A375 (cell line): ENCODE data around the gene DPYSL3.

- RAMPAGE, long total RNA, result no peak
Measured at GRCh38 chr5:147507505-147508129, 2.3 kb downstream of the DPYSL3 start.

GRCh38 chr5:147508822-147509759, 777 bp downstream of the DPYSL3 start:
- RAMPAGE, long total RNA, result no peak

- RAMPAGE, long total RNA, result no peak
Measured at GRCh38 chr5:147509760-147510462, at the start of gene DPYSL3. Gene DPYSL3 (minus strand): TSS chr5:147510068.

DNA sequence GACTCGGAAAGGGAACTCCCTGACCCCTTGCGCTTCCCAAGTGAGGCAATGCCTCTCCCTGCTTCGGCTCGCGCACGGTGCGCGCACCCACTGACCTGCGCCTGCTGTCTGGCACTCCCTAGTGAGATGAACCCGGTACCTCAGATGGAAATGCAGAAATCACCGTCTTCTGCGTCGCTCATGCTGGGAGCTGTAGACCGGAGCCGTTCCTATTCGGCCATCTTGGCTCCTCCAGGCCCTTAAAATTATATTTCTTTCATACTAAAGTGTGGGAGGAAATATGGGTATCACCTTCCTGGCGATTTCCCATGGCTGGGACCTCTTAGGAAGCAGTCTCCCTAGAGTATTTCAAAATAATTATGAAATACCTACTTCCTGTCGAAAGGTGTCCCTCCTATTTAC, 60.9 kb downstream of the JAKMIP2 start:
- RAMPAGE, long total RNA, result no peak

GRCh38 chr5:147946276-147947396, 40.3 kb upstream of the C5orf46 start:
- RAMPAGE, long total RNA, result no peak

- RAMPAGE, long total RNA, result no peak
Measured at GRCh38 chr5:148101654-148102023, 37.9 kb downstream of the SPINK5 start.

GRCh38 chr5:148106883-148107334, 43.1 kb downstream of the SPINK5 start:
- RAMPAGE, long total RNA, result no peak

GRCh38 chr5:148131020-148131604, 37.2 kb upstream of the SPINK14 start:
- RAMPAGE, long total RNA, result no peak

GRCh38 chr5:148342920-148343417, 7.6 kb downstream of the SPINK9 start:
- RAMPAGE, long total RNA, result no peak

- RAMPAGE, long total RNA, result no peak
Measured at GRCh38 chr5:148825462-148825965, 897 bp upstream of the ADRB2 start.

DNA sequence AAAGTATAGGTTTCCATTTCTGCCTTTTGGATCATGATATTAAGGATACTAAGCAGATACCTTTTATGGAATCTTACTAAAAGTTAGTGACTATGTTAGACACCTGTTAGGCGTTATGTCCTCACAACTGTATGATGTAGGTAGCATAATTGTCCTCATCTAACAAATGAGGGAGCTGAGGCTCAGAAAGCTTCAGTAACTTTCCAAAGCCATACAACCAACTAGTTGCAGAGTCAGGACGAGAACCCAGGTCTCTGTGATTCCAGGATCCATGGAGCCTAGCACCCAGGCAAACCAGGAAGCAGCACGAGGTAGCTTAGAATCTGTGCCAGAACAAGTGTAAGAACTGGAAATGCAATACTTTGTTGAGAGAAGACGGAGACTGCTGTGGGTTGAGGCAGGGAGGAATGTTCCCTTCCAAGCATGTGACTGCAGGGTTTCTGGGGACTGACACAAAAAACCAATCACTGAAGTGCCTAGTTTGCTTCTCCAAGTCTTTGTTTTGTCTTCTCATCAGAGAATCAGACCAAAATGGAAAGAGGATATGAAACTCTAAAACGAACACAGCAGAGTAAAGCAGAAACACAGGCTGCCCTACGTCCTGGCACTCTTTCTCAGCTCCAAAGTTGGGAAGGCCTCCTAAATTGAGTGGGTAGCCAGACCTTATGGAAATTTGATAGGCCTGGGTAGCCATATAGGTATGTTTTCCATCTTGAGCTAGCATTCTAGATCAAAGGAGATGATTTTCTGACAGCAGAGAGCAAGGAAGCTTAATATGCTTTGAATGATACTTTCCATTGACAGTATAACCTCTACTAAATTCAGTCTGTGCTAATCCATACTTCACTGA, 5.1 kb downstream of the ADRB2 start:
- RAMPAGE, long total RNA, result no peak

GRCh38 chr5:148914923-148915295, 88.5 kb downstream of the ADRB2 start:
- RAMPAGE, long total RNA, result no peak

DNA sequence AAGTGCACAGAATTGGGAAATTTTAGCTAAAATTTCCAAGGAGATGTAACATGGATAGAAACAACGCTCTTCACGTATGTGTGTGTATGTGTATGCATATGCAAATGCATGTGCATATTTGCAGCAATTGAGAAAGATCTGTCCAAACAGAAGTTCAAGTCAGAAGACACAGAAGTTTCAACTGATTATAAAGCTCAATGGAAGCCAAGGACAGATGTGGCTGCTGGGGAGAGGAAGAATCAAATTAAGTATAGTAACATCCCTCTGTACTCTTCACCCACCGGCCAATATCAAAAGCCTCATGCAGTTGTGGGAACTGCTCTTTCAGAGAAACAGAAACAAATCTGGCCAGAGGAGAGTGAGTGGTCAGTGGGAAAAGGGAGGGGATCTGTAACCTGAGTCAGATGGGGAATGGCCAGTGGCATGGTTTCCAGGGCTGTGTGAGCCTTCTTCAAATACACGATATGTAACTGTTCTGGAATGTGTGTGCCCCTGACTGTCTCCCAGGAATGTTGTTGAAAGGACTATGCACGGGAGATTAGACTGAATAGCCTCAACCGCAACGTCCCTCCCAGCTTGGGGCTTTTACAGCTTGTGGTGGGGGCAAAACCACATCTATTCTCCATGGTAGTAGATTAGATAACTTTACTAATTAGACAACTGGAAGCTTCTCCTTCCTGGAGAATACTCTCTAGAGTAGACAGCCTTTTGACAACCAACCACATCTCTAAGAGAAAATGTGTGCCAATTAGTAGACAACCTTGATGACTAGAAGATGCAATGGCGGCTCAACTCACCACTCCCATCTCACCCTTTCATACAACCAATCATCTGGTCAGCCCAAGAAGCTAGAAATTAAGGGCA, 60.8 kb downstream of the SH3TC2 start:
- RAMPAGE, long total RNA, result no peak

GRCh38 chr5:149134098-149134831, 7.0 kb upstream of the ABLIM3 start:
- RAMPAGE, long total RNA, result no peak

DNA sequence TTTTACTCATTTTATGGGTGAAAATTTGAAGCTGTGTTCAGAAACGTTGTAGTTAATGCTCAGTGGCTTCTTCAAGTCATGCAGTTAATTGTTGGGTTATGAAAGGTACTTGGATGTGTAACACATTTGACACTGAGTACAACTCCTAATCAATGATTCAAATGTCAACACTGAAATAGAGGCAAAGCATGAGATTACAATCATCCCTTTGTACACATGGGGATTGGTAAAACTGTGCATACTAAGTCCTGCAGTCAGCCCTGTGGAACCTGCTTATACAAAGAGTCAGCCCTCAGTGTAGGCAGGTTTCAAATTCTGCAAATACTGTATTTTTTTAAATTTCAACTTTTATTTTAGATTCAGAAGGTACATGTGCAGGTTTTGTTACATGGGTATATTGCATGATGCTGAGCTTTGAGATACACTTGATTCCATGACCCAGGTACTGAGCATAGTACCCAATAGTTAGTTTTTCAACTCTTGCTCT, 3.4 kb downstream of the ABLIM3 start:
- RAMPAGE, long total RNA, result no peak

- RAMPAGE, long total RNA, result no peak
Measured at GRCh38 chr5:149335394-149335919, 9.8 kb upstream of the GRPEL2 start.

DNA sequence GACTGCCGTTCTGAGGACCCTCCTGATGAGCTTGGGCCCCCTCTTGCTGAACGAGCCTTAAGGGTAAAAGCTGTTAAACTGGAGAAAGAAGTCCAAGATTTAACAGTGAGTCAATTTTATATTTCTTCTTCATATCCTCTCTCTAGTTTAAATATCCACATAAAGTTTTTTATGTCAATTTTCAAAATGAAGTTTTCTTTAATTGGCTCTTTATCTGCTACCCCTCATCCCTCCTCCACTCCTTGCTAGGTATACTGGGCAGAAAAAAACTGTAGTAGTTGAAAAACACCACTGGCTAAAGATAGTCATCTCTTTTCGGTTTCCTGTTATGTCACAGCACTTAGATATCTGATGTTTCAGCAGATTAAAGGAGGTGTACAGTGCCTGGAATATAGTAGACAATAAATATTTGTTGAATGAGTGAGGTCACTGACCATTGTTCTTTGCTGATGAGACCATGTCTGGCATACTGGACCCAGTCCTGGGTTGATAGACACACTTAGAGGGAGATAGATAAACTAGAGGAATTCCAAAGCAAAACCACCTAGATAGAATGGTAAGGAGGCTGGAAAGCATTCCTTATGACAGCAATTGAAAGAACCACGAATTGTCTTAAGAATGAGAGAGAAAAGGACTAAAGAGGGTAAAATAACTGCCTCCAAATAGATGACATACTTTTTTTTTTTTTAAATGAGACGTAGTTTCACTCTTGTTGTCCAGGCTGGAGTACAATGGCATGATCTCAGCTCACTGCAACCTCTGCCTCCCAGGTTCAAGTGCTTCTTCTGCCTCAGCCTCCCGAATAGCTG, 3.2 kb downstream of the GRPEL2 start:
- RAMPAGE, long total RNA, result no peak

DNA sequence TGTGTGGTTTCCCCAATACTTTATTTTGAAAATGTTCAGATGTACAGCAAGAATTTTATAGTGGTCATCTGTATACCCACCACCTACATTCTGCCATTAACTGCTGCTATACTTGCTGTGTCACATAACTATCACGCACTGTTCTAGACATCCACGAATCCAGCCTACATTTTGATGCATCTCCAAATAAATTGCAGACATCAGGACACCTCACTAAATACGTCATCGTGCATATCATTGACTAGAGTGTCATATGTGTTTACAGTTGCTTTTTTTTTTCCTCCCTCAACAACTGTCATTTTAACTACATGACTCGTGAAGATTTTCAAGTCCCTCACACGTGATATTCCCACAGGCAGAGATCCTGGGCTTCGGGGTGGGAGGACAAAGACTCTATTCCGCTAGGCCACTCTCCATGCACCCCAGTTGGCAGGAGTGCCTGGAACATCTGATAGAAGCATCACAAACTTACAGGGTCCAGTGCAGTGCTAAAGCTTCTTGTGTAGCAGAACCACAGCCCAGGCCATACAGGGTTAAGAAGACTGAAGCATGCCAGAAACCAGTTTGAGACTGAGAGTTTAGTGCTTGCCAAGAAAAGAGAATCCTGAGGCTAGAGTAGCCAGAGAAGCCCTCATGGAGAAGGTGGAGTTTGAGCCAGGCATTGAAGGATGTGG, 1.1 kb downstream of the PCYOX1L start:
- RAMPAGE, long total RNA, result no peak

DNA sequence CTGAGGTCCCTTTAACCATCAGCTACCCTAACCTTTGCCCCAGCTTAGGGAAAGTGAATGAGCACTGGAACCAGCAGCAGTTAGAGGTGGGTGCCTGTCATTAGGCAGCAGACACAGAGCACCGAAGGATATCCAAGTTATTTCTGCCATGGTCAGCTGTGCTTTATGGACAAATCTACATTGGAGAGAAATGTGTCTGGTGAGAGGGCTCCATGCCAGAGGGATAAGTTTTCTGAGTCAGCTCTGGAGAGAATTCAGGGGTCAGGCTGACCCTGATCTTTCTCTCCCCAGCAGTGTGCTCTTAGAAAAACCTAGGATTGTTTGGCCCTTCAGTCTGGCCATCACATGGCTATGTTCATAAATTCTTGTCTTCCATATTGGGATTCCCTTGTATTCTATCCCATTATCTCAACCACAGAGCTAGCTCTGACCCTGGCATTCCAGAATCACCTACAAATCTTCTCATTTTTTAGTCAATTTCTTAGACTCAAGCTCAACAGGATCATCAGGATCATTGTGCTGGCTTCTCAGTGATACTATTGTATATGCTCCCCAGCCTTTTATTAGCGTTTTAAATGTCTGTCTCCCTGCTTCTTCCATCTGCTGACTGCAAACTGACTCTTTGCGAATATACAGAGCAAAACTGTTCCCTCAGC, 9.0 kb upstream of the IL17B start:
- RAMPAGE, long total RNA, result no peak

DNA sequence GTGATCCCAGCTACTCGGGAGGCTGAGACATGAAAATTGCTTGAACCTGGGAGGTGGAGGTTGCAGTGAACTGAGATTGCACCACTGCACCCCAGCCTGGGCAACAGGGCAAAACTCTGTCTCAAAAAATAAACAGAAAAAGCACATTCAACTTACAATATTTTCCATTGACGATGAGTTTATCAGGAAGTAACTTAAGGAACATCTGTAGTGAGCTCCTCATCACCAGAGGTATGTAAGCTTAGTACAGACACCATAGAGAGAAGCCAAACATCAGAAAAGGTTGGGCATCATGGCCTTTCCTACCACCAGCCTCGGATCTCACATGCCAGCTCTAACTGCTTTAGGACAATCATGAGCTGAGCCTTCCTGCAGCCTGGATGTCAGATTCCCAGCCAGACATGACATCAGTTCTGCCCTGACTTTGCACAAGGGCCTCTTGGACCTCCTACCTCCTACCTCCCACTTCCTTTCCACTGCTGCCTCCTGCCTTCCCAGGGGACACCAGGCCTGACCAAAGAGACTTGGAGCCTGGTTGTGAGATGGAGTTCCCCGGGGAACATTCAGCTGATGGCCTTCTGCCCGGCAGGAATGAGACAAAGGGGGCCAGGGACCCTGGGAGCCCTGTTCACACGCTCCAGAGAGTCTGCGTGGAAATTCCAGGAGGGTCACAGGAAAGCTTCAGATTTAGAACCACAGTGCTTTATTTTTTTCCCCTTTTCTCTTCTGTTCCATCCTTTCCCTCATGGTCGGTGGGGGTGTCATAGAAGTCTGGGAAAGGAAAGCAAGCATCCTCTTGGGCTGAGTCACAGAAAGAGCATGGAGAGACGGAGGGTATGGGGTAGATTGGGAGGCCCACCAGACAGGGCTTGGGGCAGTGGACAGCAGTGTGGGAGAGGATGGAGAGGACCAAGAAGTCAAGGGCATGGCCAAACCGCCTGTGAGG, 35.3 kb upstream of the IL17B start:
- RAMPAGE, long total RNA, result no peak